H7 (cell line): Measurements from ENCODE around the genes CSF1 and PROK1.

GRCh38 chr1:109535892-109536777 is 3.5 kb upstream of the GPR61 start:
- RAMPAGE, long total RNA = no peak

DNA sequence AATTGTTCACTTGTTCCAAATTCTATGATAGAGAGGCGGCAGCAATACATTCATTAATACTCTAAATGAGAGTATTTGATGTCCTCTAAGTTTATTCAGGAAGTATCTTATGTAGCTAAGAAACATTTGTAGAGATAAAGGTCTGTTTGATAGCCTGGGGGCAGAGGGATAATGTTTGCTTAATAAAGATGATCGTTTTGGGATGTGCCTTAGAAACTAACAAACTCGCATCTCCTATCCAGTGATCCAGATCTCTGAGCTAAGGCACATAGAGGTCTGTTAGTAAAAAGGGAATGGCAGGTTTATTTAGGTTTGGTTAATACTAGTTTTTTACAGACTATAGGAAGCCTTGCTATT is 17.2 kb downstream of the GNAT2 start:
- RAMPAGE, long total RNA = no peak

DNA sequence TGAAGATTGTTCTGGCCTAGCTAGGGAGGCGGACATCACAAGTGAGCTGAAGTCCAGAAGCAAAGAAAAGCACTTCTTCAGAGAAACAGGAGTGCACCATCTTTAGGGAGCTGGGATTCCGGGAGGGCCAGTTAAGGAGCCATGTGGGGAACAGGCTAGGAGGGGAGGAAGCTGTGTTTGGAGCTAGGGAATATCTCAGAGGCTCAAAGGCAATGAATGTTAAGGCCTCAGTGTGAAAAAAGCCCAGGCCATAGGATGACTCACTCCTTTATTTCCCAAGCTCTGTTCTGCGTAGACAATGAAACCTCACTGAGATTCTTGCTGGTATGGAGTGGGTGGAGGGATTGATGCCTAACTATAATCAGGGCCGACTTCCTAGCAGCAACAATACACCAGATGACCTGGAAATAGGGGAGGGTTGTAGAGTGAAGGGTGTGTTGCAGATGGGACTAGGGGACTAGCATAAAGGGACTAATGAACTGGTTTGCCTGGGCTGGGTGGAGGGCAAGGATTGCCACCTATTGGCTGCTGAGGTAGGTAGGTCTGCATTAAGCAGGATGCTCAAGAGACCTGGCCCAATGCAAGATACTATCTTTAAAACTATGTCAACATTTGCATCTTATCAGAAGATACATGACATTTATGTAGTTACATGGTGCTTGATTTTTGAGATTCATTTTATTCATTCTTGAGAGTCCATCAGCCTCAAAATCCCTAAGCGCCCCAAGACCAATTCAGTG is 2.0 kb downstream of the GNAT2 start:
- RAMPAGE, long total RNA = no peak

- RAMPAGE, long total RNA = no peak
Observed at GRCh38 chr1:109764174-109764603, 466 bp upstream of the EPS8L3 start.

DNA sequence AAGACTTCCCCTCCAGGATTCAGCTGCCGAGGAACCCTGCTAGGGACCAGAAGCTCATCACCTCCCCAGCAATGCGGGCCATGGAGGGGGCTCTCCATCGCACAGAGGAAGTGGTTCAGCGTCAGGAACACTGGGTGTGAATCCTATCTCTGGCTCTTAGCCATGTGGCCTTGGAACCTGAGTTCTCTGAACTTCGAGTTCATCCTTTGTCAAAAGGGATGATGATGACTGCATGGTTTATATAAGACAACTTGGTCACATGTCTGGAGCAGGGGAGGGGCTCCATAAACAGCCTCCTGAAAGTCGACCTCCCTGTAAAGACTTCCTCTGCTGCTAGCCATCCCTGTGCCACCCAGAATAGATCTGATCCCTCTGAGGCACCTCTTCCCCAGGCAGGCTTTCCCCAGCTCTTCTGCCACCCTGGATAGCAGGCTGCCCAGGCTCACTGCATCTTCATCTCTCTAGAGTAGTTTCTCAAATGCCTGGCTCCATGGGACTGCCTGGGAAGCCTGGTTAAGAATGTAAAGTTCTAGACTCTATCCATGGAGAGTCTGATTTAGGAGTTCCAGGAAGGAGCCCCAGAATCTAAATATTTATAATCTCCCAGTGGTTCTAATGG is 8.5 kb upstream of the EPS8L3 start:
- RAMPAGE, long total RNA = no peak

DNA sequence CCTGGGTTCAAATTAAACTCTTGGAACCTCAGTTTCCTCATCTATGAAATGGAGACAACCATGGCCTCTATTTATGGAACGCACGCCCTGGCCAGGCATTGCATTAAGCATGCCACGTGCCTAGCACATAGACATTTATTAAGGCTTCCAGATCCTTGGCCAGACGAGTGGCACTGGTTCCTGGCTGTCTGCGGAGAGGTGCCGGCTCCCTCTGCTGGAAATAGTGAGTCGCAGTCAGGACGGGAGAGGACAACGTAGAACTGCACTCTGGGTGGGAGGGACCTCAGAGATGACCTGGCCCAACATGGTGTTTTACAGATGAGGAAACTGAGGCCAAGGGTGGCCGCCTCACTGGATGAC is 9.9 kb upstream of the EPS8L3 start:
- RAMPAGE, long total RNA = no peak

- RAMPAGE, long total RNA = no peak
Observed at GRCh38 chr1:109786430-109787131, 22.9 kb upstream of the EPS8L3 start.

DNA sequence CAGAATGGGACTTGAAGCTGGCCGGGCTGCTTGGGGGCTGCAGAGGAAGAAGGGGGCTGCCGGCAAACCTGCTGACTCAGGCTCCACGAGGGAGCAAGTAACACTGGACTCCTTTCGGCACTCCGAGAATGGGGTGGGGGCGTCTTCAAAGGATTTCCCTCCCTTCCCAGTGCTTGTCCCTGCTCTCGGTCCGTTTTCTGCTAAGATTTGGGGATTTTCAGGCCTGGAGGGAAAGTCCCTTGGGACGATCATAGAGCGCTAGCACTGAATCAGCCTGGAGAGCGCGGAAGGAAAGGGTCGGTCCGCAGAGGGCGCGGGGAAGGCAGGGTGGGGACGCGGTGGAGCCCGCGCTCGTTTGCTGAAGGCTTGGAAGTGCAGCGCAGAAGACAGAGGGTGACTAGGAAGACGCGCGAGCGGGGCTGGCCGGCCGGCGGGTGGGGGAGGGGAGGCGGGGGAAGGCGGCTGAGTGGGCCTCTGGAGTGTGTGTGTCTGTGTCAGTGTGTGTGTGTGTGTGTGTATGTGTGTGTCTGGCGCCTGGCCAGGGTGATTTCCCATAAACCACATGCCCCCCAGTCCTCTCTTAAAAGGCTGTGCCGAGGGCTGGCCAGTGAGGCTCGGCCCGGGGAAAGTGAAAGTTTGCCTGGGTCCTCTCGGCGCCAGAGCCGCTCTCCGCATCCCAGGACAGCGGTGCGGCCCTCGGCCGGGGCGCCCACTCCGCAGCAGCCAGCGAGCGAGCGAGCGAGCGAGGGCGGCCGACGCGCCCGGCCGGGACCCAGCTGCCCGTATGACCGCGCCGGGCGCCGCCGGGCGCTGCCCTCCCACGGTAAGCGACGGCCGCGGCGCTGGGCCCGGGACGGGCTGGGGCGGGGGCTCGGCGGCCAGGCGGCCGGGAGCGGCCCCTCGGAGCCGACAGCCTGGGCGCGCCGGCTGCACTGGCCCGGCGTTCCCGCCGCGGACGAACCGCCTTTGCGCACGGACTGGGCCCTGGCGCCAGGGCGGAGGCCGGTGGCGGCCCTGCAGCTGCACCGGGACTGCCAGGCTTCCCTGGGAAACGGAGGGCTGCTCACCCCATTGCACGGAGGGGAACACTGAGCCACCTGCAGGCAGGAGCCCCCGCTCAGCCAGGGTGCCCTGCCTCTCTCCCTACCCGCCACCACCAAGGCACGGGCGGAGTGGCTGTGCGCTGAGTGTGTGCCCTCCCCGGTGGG is at the start of gene CSF1:
CSF1 (plus strand) TSS at position 610 of the 1,208 bp plus-strand sequence.
- RAMPAGE, long total RNA = no peak

DNA sequence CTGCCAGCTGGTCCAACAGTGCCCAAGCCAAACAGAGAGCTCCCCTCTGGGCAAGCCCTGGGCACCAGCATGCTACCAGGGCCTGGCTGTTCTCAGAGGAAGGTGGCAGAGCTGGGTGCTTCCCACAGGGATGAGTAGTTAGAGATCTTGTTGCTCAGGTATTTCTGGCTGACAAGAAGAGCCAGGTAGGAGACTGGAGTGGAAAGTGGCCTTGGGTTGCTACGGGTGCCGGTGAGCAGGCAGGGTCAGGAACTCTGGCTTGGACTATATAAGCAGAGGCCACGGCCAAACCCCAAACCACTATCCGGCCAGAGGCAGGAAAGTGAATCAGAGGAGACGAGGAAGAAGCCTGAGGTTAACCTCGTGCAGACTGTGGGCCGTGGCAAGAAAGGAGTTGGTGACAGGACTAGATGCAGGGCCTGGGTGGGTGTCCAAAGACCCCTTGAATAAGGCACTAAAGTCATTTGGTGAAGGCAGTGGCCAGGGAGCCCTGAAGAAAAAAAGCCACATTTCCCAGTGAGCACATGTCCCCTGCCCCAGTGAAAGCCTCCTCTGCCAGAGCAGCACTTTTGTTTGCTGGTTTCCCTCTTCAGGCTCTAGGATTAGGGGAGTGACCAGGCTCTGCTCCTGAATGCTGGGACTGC is 23.2 kb downstream of the CSF1 start:
- RAMPAGE, long total RNA = no peak

DNA sequence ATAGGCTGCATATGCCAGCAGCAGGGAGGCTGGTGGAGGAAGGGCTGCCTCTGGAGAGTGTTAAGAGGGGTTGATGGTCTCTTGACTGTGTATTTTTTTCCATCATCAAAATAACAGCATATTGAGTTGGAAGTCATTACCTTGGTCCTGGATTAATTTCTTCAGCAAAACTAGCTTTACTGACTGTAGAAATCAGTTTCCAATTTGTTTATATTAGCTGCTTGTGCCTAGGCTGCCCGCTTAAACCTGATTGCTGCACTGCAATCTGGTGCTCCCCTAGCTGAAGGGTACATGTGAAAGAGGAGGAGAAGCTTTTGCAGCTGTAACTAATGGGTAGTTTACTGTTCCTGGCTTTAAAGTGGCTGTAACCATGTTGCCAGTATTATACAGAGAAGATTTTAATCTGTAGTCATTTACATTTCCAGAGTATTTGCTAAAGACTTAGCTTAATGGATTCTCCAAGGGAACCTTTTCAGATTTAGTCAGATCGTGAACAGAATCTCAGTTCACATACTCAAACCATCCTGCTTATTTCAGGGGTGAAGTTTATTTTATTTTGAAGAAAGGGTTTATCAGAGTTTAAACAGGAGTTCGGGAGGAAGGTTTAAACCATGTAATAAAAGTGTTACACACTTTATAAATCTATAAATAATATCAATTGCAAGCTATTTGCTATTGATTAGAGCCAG is 22.9 kb downstream of the AHCYL1 start:
- RAMPAGE, long total RNA = no peak

DNA sequence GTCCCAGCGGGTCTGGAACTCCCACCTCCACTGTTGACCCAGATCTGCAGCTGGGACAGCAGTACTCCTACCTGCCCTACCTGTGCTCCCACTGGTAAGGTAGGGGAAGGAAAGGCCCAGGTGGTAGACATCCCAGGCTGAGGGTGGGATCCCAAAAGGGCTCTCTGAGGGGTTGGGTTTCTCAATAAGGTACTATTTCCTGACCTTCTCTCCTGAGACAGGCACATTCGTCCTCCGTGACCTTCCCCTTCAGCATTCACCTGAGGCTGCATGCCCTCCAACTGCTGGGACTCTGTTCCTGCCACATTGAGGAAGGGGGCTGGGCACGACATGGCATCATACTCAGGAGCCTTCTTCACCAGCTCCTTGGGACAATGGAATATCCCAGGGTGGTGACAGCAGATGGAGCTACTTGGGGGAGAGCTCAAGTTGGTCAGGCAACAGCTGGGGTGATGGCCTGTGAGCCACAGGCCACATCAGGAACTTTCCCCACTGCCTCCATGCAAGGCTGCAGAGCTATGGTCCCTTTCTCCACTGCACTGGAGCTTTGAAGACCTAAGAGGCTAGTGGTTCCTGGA is 22.0 kb downstream of the KCNC4 start:
- RAMPAGE, long total RNA = no peak

DNA sequence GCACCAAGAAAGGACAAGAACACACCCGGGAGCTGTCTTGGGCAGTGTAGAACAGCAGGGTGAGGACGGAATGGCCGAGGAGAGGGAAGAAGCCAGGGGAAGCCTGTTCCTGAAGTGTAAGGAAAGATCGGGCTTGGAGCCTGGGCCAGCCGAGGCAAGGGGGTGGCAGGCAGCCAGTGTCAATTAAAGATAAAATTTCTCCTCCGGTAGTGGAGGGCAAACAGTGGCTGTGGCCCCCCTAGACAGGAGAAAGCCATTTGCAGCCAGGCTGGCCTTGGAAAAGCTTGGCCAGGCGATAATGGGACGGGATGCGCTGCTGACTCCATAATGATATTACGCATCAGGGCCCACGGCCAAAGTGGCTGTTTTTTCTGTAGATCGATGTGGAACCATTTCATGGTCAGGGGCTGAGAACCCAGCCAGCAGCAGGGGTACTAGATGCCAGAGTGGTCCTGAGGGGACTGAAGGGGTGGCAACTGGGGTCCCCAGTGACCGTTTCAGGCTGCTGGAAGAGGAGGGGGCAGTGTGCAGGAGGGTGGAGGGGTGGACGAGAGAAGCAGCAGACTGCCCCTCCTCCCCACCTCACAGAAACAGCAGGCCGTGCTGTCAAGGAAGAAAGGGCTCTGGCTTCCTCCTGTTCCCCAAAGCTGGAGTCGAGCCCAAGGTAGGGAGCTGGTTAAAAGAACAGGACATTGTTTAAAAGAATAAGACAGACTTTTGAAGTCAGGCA is 25.1 kb downstream of the KCNC4 start:
- RAMPAGE, long total RNA = no peak

DNA sequence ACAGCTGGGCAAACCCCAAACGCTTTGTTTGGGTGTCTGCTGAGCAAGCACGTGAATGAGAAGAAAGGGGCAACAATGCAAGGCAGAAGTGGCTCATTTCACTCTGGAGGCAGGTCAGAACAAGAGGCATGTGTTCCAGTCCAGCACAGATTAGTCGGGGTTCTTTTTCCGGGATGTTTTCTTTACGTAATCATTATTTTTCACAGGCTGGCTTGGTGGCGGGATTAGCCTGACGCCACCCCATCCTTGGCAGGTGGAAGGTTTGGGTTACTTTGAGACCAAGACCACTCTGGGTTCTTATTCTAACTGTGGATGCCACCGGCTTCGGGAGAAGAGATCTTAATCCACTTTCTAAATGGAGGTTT is 33.7 kb downstream of the KCNC4 start:
- RAMPAGE, long total RNA = no peak

GRCh38 chr1:110339596-110340743 is 793 bp downstream of the RBM15 start:
- RAMPAGE, long total RNA = no peak

GRCh38 chr1:110342832-110344132 is 4.1 kb downstream of the RBM15 start:
- RAMPAGE, long total RNA = no peak

GRCh38 chr1:110450891-110451504 is at the start of gene PROK1:
PROK1 (plus strand) TSS chr1:110451149.
- RAMPAGE, long total RNA = no peak

DNA sequence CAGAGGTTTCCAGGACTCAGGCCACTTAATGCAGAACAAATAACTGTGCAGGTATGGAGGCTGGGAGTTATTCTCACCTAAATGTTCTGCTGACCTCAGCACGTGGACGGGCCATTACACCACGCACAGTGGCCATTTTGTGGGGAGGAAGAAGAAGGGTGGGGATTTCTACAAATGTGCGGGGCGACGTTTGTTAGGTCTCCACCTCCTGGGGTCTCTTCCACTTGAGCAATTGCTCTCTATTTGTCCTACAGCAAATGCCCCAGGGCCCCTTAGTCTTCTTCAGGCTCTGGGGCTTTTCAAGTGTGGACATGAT is 24.9 kb downstream of the PROK1 start:
- RAMPAGE, long total RNA = no peak

DNA sequence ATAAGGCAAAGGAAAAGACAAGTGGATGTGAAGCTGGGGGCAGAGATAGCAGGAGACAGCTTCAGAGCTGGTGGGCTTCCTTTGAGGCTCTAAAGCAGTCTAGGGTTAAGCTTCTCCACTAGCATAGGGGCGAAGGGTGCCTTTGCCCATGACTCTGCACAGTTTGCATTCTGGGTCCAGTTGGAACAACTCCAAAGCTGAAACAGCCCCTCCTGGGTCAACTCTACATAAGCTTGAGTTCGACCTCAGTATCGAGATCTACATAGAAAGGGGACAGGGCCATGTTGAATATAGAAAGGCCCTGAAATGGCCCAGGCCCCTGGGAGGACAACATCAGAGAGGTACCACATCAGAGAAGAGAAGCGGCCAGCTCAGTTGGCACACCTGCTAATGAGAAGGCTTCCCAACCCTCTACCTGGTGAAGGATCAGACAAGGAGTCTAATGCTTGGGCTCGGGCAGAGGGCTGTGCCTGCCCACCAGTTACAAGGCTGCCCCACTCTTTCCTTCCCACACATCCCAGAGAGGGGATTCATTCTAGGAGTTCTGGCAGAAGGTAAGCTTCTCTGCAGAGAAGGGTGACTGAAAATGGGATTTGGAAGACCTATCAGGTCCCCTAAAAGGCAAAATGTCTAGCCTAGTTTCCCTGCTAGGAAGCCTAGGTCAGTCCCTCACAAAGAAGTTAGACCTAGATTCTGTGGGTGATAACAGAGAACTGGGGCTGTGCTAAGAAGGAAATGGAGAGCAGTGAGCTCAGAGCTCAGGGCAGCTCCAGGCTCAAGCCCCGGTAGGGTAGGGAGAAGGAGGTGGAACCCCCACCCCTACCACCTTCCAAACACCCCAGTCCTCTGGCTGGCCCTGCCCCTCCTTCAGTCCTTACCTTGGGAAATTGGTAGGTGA is 1.5 kb downstream of the DENND2D start:
- RAMPAGE, long total RNA = no peak

- RAMPAGE, long total RNA = no peak
Observed at GRCh38 chr1:111222705-111223403, 4.7 kb upstream of the CHI3L2 start.

- RAMPAGE, long total RNA = no peak
Observed at GRCh38 chr1:111228281-111228899, 877 bp downstream of the CHI3L2 start.